ENCODE measurements around the genes ARHGAP29 and F3.

DNA sequence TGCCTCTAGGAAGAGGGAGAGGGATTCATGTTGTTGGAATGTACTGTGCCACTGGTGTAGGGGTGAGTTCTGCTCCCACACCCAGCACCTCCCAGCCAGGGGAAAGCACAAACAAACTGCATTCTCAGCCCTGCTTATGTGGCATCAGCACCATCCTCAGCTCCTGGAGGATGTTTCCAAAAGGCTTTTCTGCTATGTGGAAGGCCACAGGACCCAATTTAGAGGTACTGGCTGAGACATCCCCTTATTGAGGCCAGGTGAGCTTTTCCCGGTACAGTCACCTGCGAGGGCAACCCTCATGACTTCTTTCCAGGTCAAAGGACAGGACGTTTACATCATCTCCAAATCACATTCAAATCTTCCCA is 57.6 kb downstream of the BCAR3 start:
- PRO-cap, result no peak
- RAMPAGE, long total RNA, result no peak

DNA sequence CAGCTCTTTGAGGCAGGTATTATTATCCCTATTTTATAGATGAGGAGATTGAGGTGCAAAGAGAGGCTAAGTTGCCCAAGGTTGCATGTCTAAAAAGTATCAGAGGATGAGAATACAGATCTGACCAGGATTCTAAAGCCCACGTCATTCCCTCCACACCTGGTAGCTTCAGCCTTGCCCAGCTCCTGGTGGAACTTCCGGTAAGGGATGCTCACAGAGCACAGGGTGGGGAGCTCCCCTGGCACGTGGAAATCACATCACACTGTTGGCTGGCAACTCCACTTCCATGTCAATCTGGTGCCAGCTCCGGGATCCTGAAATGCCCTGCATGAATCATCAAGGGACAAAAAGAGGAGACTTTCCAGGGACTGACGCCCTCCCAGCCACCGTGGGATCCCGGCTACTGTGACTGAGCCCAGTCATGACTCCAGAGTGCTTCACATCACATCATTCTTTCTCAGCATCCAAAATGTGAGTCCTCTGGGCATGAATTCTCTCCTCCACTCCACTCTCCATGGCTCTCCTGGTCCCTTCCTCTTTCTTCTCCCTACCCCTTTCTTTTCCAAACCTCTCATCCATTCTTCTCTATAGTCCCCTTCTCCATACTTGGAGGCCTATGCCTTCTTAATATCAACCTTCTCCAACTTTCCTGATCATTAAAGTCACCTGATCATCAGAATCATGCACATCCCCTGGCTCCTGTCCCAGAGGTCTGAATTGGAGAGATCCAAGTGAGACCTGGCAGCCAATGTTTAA is 12.5 kb upstream of the BCAR3 start:
- PRO-cap, result no peak
- RAMPAGE, long total RNA, result no peak

DNA sequence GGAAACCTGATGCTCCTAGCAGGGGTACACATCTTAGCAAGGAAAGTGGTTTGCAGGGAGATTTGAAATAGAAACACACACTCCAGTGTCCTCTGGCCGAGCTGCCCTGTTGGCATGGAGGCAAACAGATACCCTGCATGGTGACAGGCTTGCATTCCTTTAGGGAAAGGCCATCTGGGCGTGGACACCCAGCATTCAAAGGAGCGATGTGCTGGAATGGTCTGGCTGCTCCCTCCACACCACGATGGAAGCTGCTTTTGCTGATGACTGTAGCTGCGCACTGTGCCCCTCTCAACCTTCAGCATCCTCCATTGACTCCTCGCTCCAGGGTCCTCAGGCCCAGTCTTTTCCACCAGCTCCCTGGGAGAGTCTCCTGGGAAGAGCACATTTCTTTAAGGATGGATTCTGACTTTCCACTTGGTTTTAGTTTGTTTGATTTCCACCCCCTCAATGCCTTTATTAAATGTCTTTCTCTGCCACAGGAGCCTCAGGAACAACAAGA is 41.6 kb upstream of the BCAR3 start:
- PRO-cap, result no peak
- RAMPAGE, long total RNA, result no peak

DNA sequence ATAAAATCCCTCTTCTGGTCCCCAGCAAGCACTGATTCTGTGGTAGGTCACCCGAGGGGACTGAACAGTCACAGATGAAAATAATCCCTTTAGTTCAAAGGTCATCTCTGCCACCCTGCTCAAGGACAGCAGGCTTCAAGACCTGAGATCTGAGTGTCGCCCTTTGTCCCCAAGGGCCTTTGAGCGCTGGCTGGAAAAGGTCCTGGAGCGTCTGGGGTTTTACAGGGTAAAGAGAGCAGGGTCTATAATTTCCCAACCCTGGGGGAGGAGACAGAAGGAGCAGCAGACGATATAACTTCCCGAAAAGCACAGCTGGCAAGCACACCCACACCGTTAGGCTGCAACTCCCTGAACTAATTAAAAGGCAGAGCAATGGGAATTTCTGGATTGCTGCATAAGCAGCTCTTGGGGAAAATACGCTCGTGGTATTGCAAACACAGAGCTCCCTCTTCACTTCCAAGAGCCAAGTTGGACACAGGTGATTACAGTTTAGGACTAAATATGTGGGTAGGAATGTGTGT is 87.3 kb upstream of the BCAR3 start:
- PRO-cap, result no peak
- RAMPAGE, long total RNA, result no peak

- PRO-cap, result no peak
- RAMPAGE, long total RNA, result no peak
These were observed 5.1 kb downstream of the GCLM start for GRCh38 chr1:93904109-93904634.

DNA sequence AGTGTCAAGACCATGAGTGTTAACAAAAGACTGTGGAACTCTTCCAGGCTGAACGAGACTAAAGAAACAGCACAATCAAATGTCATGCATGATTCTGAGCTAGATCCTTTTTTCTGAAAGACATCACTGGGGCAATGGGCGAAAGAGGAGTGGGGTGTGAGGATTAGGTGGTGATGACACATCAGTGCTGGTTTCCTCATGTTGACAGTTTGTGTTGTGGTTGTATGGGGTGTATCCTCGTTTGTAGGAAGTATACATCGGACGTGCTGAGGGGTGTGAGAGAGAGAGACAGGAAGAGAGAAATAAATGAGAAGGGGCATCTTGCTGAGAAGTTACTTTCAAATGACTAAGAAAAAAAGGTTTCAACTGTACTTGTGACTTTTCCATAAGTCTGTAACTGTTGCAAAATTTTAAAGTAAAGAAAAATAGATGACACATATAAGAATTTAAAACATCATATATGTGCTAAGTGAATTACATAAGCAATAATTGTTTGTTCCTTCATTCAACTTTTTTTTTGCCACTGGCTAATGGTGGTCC is 103.4 kb downstream of the ABCA4 start:
- PRO-cap, result no peak
- RAMPAGE, long total RNA, result no peak

DNA sequence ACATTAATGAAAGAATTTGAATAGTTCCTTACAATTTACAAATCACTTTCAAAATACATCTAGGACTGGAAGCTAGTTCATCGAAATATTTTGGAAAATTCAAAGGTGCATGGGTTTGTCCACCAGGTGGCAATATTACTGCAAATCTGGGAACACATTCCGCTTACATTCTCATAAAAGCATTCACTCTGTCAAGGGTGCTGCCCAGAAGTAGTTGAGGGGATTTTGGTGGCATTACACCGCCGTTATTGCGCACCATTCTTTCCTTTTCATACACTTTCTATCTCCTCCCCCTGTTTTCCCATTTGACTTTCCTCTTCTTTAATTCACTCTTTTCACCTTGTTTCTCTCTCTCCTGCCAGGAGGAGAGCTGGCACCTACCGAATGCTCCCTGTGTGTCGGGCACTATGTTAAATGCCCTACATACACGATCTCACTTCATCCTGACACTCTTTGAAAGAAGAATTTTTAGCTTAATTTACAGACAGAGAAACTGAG is 95.0 kb downstream of the ABCA4 start:
- PRO-cap, result no peak
- RAMPAGE, long total RNA, result no peak

GRCh38 chr1:94101163-94101902 is 19.6 kb downstream of the ABCA4 start:
- PRO-cap, result no peak
- RAMPAGE, long total RNA, result no peak

- PRO-cap, result no peak
- RAMPAGE, long total RNA, result start-site peak on the minus strand at chr1:94192336-94192413, 21 reads
These were observed 45.0 kb downstream of the ARHGAP29 start for GRCh38 chr1:94192207-94192872.

DNA sequence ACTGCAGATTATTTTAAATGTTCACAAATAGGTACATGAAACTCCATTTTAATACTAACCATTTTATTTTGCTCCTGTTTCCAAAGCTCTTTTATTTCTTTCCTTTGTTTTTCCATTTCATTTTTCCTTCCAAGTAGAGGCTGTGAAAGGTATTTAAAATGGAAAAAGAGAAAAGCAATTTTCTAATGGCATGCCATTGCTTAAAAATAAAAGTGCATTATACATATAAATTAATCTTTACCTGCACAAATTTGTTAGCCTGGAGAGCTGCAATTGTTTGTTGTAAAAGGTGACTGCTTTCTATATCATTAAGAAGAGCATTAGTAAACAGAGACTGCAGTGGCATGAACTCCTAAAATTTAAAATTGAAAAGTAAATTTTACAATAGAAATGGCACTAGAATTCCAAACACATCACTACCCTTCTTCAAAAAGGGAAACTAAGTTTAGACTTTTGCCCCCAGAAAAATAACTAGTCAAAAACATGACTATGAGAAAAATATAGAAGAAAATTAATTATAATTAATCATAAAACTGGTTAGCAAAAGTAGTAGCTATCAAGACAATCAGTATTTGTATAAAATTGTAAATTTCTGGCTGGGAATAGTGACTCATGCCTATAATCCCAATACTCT is 34.4 kb downstream of the ARHGAP29 start:
- PRO-cap, result no peak
- RAMPAGE, long total RNA, result no peak

GRCh38 chr1:94233883-94234338 is 3.5 kb downstream of the ARHGAP29 start:
- PRO-cap, result no peak
- RAMPAGE, long total RNA, result no peak

- PRO-cap, result bidirectional peak, plus-strand start at chr1:94237744, minus-strand start at chr1:94237636
- RAMPAGE, long total RNA, result no peak
These were observed at the start of gene ARHGAP29 for GRCh38 chr1:94236742-94237820. Gene ARHGAP29, minus strand, starts transcription at chr1:94237584.

DNA sequence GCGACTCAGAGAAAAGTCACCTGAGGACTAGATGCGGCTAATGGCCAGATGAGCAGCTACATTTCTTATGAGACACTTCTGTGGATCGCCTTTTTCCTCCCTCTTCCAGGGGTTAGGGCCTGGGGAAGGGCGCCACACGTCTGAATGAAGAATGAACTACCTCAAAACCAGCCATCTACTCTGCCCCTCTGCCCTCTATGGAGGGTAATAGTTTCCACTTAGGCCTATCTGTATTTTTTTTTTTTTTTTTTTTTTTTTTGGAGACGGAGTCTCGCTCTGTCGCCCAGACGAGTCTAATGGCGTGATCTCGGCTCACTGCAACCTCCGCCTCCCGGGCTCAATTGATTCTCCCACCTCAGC is 417 bp upstream of the ARHGAP29 start:
- PRO-cap, result no peak
- RAMPAGE, long total RNA, result no peak

- PRO-cap, result no peak
- RAMPAGE, long total RNA, result no peak
These were observed 76.9 kb upstream of the ARHGAP29 start for GRCh38 chr1:94314278-94314766.

DNA sequence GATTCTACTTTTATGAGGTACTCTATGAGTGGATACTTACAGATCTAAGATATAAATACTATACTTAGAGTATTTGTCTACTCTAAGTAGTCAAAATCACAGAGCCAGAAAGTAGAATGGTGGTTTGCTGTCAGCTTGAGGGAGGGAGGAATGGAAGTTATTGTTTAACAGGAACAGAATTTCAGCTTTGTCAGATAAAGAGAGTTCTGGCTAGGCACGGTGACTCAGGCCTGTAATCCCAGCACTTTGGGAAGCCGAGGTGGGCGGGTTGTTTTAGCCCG is 79.7 kb upstream of the ARHGAP29 start:
- PRO-cap, result no peak
- RAMPAGE, long total RNA, result no peak

- PRO-cap, result no peak
- RAMPAGE, long total RNA, result no peak
These were observed 37.1 kb downstream of the F3 start for GRCh38 chr1:94504415-94504836.

GRCh38 chr1:94541169-94542163 is at the start of gene F3:
Gene F3, minus strand, starts transcription at chr1:94541759.
- PRO-cap, result unidirectional peak, plus-strand start at chr1:94541381; bidirectional peak, plus-strand start at chr1:94541991, minus-strand start at chr1:94541816
- RAMPAGE, long total RNA, result start-site peak on the minus strand at chr1:94541553-94541574, 53 reads; start-site peak on the minus strand at chr1:94541753-94541798, 161 reads; start-site peak on the plus strand at chr1:94541964-94541994, 18 reads

DNA sequence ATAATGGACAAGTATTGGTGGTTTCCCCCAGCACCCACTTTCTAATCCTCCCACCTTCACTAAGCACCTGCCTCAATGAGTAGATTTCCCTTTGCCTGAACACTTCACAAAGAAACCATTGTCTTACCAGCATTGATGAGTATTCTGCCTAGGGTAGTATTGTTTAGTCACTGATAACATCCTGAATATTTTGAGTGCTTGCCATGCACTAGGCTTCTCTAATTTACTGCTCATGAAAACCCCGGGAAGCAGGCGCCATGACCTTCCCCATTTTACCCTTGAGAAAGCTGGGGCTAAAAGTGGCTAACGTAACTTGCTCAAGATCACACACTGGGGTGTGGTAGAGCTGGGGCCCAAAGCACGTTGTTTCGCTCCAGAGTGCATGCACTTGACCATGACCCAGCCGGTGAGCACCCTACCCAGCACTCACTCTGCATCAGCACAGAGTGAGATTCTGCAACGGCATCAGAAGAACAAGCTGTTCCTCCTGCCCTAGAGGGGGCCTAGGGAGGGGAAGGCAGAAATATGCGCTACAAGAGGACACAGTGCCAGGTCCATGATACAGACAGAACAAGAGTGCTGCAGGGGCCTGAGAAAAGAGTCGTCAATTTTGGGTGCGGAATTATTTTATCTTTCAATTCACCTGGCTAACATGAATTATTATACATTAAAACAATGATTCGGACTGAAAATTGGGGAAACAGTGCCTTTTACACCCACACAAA is 10.7 kb upstream of the F3 start:
- PRO-cap, result no peak
- RAMPAGE, long total RNA, result no peak

GRCh38 chr1:94579671-94580475 is 38.3 kb upstream of the F3 start:
- PRO-cap, result no peak
- RAMPAGE, long total RNA, result no peak

DNA sequence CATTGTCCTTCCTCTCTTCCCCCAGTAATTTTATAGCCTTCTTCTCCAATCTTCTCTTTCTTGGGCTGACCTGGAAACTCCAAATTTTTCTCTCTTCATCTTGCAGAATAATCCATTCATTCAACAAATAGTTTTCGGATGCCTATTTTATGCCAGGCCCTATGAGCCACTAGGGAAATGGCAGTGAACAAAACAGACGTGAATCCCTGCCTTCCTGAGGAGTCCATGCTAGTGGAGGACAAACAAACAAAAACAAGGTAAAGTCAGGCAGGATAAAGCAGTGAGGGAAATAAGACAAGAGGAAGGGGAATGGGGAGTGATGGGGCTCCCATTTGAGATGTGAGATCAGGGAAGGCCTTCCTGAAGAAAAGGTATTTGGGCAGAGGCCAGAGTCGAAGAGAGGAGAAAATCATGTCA is 108.9 kb upstream of the SLC44A3 start:
- PRO-cap, result no peak
- RAMPAGE, long total RNA, result no peak